Caco-2 (cell line): Measurements from ENCODE around the gene CABLES1.

DNA sequence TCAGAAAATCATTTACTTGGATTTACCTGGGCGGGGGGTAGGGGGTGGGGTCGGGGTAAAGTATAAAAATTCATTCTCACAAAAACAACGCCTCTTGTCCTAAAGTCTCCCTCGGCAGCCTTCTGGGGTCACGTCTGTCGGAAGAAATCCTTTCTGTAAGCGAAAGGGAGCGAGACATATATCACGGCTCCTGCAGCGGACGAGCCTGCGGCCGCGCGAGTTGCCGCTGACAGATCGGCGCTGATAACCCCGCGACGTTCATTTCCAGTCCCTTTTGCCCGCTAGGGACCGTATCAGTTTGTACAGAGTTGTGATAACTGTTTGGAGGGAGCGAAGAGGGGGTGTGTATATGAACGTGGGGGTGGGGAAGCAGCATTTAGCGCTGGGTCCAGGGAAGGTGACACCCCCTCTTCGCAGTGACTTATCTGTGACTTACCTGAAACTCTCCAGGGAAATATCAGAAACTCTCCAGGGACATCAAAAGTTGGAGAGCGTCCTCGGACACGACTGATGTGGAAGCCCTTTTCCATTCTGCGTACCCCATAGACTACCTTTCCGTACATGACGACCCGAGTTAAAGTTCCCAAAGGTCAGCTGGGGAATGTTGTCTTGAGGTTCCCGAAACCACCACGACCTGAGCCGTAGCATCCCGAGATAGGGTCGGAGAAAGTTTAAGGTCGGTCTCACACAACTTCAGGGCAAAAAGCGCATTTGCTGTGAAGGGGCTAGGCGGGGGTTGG lies 988 bp upstream of the GATA6 start:
- PRO-cap = bidirectional peak, plus-strand start at position 375 of the sequence, minus-strand start at position 248 of the sequence
- RRBS = no CpG with 5 or more reads among the region's 42 CpGs

- PRO-cap = no peak
- RRBS = 3% methylated on average over 23 of the region's 78 CpGs
Observed at GRCh38 chr18:22171606-22172097, 2.3 kb downstream of the GATA6 start.

- PRO-cap = no peak
- RRBS = no CpG with 5 or more reads among the region's 19 CpGs
Observed at GRCh38 chr18:22173787-22174888, 4.7 kb downstream of the GATA6 start.

- PRO-cap = no peak
- RRBS = no CpG with 5 or more reads among the region's 15 CpGs
Observed at GRCh38 chr18:22184764-22185658, 15.6 kb downstream of the GATA6 start.

GRCh38 chr18:22185659-22186115 lies 16.3 kb downstream of the GATA6 start:
- PRO-cap = no peak
- RRBS = no CpG with 5 or more reads among the region's 5 CpGs

- PRO-cap = no peak
- RRBS = no CpG with 5 or more reads among the region's 6 CpGs
Observed at GRCh38 chr18:22198900-22199269, 29.5 kb downstream of the GATA6 start.

DNA sequence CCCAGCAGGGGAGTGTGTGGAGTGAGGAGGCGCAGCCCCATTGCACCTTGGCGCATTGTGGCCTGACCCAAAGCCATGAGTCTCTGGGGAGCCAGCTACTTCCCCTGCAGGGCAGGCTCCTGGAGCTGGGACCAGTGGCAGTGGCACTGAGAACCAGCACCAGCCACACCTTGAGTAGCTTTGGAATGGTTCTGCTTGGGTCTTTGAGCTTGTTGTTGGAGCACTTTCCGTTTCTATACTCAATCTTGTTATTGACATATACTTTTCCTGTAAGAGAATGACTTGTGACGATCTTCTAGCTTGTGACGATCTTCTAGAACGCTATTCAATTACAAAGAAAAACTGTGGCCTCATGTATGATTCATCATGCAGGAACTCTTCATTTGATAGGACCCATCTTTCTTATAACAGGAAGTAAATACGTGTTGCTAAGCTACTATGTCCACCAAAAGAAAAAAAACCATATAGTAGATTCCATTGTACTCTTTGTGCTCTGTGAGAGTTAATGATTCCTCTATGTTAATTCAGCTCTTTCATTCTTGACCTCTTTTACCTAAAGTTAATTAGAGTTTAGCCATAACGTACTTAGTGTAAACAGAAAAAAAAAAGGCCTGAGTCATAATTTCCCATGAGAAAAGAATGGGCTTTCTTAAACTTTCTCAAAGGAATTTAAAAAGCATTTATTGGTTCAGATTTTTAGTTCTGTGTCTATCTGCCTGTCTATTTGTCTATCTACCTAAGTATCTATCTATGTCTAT lies 113.1 kb downstream of the GATA6 start:
- PRO-cap = unidirectional peak, minus-strand start at position 320 of the sequence
- RRBS = no CpG with 5 or more reads among the region's 8 CpGs

DNA sequence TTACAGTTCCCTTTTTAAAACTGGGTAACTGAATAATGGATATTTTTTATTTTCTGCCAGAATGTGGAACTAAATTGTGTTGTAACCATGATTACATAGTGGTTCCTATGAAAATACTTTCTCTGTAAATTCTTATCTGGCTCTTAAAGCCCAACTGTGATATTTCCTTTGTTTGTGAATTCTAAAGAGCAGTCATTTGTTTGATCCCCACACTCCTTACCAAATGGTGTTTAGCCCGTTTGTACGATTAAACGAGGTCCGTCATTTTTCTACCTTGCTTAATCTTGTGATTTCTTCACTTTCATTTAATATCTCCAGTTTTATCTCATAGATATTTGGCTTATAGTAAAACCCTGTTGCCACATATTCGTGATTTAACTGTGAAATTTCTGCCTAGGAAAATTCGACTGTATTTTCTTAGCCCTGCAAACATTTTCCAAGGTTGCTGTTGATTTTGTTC lies 116.3 kb downstream of the CTAGE1 start:
- PRO-cap = no peak
- RRBS = no CpG with 5 or more reads among the region's 6 CpGs

- PRO-cap = no peak
- RRBS = no CpG with 5 or more reads among the region's 7 CpGs
Observed at GRCh38 chr18:22342672-22343135, 75.0 kb downstream of the CTAGE1 start.

DNA sequence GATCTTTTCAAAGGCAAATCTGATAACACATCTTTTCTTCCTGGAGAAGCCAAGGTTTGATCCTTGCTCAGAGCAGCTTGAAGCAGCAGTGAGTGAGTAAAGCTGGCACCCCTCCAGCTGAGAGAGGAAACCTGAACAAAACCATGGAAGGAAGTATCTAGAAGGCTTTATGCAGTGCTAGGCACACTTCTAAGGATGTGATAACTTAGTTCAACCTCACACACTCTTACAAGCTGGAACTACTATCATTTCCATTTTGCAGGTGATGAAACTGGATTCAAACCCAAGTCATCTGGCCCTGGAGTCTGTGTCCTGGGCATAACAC lies 71.3 kb downstream of the CTAGE1 start:
- PRO-cap = no peak

DNA sequence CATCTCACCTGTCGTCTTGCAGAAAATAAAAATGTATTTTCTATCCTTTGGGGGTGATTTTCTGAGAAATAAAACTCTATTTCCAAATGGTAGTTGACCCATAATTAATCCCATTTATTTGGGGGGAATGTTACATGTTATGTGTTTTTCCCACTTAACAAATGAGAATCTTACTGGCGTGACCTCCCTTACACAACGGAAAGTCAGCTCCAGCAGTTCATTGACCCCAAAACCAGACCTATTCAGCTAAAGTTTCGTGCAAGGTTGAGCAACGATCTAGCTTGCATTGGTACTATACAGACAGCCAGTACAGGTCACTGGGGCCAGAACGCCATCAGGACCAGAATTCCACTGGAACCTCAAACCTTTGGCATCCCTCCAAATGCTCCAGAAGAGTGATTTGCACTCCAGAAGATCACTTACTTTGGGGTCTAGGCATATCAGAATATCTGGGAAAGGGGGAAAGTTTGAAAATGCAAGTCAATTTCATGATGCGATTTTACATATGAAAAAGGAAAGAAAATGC lies 6.8 kb upstream of the CTAGE1 start:
- PRO-cap = no peak
- RRBS = no CpG with 5 or more reads among the region's 7 CpGs

DNA sequence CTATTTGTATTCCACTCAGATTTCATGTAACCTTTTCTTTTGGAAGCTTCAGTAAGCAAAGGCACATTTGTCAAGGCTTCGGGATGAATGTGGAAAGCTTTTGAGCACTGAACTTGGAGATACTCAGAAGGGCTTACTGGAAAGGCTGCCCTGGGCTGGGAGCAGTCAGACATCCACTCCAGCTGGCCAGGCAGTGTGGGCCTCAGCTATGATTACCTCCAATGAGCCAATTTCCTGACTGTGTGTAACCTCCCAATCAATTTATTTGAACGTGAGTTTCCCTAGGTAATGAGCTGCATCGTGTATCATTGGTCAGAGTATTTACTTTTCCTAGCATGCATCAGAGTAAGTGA lies 10.9 kb upstream of the CTAGE1 start:
- PRO-cap = no peak
- RRBS = no CpG with 5 or more reads among the region's 3 CpGs

DNA sequence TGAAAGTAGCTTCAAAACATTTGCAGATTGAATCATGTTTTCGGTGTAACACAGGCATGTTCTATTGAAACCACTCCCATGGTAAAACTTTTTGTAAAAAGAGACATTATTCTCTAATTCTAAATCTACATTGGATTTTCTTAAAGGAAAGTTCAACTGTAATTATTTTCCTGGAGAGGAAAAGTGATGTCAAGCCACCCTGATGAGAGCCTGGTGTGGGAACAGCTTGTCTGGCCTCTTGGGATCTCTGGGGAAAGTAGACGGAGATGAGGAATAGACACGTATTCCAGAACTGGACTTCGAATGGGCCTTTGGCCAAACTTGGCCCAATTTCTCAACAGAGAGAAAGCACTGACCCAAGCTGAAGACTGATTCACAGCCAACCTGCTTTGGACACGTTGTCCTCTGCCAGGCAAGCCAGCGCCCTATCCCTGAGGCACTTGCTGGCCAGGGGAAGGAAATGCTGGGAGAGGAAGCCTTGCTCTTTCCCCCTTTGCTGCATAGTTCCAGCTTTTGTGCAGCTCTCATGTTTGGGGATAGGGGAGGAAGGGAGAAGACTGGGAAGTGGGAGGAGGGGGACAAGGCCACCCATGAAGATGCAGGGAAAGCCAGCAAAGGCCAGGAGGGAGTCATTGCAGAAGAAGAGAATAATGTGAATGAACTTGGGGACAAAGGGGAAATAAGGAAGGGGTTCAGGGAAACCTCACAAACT lies 70.9 kb upstream of the CTAGE1 start:
- PRO-cap = no peak
- RRBS = no CpG with 5 or more reads among the region's 6 CpGs

- PRO-cap = no peak
- RRBS = no CpG with 5 or more reads among the region's 6 CpGs
Observed at GRCh38 chr18:22546931-22547281, 129.2 kb upstream of the CTAGE1 start.

GRCh38 chr18:22607048-22607384 lies 189.3 kb upstream of the CTAGE1 start:
- PRO-cap = no peak
- RRBS = no CpG with 5 or more reads among the region's 4 CpGs

GRCh38 chr18:22609431-22610188 lies 191.9 kb upstream of the CTAGE1 start:
- PRO-cap = no peak
- RRBS = no CpG with 5 or more reads among the region's 9 CpGs

DNA sequence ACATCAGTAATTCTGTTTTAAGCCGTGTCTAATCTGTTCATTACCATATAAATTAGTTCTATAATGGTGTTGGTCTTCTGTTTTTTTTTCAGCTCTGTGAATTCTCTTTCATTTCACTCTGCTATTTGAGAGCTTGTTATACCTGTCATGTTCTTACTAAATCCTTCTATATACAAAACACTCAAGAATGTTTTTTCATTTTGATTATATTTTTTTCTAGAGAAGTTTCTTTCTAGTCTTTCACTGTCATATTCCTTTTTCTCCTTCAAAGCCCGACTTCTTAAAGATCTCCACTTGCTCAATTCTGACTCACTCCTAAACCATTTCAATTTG lies 111.3 kb upstream of the RBBP8 start:
- PRO-cap = no peak
- RRBS = no CpG with 5 or more reads among the region's 2 CpGs

- PRO-cap = no peak
- RRBS = no CpG with 5 or more reads among the region's 13 CpGs
Observed at GRCh38 chr18:23069382-23069885, 65.9 kb upstream of the CABLES1 start.

GRCh38 chr18:23135305-23135607 lies at the start of gene CABLES1:
Gene CABLES1 (plus strand): TSS chr18:23135485.
- PRO-cap = bidirectional peak, plus-strand start at chr18:23135485, minus-strand start at chr18:23135341
- RRBS = 3% methylated on average over 15 of the region's 40 CpGs

- PRO-cap = no peak
- RRBS = no CpG with 5 or more reads among the region's 10 CpGs
Observed at GRCh38 chr18:23142995-23143872, 7.9 kb downstream of the CABLES1 start.